AG09309 (cell line): Measurements from ENCODE around the genes VAPB, NPEPL1, NELFCD and ATP5F1E.

DNA sequence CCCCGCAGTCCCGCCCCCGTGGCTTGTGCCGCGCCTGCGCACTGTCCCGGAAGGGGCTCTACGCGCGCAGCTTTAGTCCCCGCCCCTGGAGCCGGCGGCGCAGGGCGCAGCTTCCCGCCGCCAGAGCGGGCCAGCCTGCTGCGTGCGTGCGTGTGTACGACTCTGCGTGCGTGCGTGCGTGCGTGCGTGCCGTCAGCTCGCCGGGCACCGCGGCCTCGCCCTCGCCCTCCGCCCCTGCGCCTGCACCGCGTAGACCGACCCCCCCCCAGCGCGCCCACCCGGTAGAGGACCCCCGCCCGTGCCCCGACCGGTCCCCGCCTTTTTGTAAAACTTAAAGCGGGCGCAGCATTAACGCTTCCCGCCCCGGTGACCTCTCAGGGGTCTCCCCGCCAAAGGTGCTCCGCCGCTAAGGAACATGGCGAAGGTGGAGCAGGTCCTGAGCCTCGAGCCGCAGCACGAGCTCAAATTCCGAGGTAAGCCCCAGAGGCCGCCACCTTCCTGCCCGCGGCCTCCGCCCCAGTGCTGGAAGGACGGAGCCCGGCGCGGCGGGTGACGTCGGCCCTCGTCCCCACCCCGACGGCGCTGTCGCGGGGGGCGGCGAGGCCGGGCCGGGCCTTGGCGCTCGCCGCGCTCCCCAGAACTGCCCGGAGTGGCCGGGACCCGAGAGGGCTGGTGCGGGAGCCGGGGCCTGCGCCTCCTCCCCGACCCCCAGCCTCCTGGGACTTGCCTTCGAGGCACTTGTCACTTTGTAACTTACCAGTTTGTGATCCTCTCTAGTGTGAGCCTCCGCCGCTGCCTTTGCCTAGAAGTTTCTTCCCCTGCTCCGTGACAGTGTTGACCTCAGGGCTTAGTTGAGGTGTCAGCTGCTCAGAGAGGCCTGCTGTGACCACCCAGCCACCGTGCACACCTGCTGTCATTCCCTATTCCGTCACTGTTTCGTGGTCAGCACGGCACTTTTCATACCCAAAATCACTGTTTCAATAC is at the start of gene VAPB:
TSS of gene VAPB (plus strand) at position 185 of the 984 bp plus-strand sequence.
- RRBS: 3% methylated on average over 46 of the region's 101 CpGs

DNA sequence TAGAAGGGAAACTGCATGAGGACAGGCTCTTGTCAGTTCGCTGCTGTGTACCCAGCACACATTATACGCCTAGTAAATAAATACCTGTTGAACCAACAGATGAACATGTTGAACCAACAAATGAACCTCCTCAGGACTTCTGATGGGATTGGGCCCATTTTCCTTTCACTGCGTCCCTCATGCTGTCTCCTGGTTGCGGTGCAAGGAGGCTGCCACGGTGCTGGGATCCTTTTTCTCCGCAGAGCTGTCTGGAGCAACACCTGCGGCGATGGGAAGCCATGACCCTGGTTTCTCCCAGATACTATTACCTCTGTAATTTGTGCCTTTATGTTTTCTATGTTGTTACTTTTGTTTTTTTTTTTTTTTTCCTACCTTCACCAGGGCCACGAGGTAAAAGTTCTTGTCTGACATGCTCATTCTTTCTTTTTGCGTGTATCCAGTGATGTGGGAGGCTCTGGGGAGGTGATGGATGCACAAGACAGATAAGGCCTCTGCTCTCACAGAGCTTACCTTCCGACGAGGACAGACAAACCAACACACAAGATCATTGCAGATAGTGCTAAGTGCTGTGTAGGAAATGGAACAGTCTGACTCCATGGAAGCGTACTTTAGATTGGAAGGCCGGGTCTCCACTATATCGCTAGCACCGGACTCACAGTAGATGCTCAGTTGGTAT is 1.1 kb downstream of the VAPB start:
- RRBS: no CpG with 5 or more reads among the region's 16 CpGs

DNA sequence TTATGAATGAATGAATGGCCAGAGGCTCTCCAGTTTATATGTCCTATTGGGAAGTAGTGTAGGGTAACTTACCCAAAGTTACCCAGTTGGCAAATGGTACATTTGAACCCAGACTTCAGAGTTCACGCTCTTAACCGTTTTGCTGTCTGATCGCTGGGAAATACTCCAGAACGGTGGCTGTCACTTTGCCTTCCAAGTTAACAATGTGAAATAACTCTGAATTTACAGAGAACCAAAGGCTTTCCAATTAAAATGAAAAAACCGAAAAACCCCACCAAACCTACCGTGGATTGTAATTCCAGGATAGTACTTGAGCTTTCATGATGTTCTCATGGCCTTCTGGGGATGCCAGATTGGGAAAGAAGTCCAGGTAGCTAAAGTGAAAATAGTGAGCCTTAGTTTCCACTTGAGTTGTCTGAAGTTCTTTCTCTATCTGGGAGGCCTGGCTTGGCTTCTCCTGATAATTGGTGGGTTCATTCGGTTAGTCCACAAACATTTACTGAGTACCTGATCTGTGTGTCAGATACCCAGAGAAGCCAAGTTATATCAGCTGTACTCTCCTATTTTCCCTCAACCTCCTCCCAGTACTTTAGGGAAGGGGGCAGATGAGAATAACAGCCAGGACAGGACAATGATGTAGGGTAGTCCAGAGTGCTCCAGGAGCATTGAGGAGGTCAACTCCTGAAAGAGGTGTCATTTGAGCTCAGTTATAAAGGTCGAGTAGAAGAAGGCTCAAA is 1.8 kb downstream of the VAPB start:
- RRBS: no CpG with 5 or more reads among the region's 8 CpGs

DNA sequence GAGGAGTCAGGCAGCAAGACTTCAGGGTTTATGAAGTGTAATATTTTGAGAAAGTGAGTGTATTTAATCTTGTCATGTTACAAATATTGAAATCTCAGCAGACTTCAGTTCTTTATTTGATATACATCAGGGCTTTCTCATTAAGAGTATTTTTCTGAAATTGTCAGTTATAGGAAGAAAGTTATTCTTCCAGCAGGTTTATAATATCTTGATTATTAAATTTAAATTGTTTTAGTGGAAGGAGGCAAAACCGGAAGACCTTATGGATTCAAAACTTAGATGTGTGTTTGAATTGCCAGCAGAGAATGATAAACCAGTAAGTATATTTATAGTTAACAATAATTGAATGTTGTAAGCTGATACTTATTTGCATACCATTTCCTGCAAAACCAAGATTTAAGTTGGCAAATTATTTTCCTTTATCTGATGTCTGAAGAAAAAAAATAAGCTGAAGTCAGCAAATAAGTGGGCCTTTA is 49.7 kb downstream of the VAPB start:
- RRBS: no CpG with 5 or more reads among the region's 1 CpG

DNA sequence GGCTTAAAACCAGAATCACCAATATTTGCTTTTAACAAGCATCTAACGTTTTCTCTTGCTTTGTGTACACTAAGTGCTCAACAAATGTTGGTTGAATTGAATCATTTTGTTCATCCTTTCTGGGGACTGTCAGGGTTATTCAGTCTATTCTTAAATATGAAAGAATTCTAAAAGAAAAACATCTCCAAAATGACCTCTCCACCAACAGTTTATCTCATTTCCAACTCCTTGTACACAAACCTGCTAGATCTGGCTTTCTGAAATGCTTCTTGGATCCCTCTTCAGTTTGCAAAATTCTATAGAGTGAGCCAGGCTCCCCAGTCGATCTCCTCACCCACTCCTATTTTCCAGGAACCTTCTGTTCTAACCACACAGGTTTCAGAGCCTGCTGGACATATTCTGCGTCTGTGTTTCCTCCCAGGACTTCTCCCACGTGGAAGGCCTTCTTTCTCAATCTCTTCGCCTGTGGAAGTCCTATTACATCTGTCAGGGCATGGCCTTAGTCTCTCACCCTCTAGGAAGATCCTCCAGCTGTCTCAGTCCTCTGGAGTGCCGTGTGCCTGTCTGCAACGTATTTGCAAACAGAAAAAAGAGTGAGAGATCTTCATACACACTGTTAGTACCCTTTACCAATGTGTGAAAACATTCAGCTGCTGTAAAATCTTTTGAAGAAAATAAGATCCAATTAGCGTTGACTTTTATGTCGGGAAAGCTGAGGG is 1.8 kb upstream of the NPEPL1 start:
- RRBS: no CpG with 5 or more reads among the region's 9 CpGs

DNA sequence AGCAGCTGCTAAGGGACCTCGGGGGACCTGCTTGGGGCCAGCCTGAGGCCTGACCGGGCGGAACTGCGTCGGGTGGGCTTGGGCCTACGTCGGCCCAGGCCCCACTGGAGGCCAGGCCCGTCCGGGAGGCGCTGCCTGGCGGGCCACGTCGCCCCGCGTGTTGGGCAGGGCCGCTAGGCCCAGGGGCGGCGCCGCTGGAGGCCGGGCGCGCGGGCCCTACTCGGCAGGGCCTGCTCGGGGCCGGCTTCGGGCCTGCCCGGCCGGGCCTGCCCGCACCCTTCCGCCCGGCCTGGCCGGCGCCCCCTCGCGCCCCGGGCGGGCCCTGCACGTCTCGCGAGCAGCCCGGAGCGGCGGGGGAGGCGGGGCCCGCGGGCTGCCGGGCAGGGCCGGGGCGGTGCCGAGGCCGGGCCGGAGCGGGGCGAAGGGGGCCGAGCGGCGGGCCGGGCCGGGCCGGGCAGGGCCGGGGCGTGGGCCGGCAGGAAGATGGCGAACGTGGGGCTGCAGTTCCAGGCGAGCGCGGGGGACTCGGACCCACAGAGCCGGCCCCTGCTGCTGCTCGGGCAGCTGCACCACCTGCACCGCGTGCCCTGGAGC is at the start of gene NPEPL1:
TSS of gene NPEPL1 (plus strand) at position 383 of the 594 bp plus-strand sequence.
- RRBS: 21% methylated on average over 34 of the region's 74 CpGs

GRCh38 chr20:58717072-58717625 is 24.5 kb downstream of the NPEPL1 start:
- RRBS: no CpG with 5 or more reads among the region's 14 CpGs

DNA sequence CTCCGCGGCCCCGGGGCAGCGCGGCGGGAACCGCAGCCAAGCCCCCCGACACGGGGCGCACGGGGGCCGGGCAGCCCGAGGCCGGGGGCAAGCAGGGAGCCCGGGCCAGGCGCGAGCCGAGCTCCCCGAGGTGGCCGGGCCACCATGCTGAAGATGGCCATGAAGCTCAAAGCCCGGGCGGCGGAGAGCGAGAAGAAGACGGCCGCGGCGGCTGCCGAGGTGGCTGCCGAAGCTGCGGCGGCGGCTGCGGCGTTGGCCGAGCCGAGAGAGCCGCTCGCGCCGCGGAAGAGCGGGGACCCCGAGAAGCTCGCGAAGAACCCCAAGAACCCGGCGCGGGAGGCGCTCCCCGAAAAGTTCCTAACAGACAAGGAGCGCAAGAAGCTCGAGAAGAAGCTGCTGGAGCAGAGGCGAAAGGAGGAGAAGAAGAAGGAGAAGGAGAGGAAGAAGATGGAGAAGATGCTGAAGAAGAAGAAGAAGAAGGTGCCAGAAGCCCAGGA is 1.4 kb upstream of the GNAS start:
- RRBS: 31% methylated on average over 11 of the region's 54 CpGs

- RRBS: no CpG with 5 or more reads among the region's 3 CpGs
Observed at GRCh38 chr20:58892890-58893340, 1.7 kb downstream of the GNAS start.

DNA sequence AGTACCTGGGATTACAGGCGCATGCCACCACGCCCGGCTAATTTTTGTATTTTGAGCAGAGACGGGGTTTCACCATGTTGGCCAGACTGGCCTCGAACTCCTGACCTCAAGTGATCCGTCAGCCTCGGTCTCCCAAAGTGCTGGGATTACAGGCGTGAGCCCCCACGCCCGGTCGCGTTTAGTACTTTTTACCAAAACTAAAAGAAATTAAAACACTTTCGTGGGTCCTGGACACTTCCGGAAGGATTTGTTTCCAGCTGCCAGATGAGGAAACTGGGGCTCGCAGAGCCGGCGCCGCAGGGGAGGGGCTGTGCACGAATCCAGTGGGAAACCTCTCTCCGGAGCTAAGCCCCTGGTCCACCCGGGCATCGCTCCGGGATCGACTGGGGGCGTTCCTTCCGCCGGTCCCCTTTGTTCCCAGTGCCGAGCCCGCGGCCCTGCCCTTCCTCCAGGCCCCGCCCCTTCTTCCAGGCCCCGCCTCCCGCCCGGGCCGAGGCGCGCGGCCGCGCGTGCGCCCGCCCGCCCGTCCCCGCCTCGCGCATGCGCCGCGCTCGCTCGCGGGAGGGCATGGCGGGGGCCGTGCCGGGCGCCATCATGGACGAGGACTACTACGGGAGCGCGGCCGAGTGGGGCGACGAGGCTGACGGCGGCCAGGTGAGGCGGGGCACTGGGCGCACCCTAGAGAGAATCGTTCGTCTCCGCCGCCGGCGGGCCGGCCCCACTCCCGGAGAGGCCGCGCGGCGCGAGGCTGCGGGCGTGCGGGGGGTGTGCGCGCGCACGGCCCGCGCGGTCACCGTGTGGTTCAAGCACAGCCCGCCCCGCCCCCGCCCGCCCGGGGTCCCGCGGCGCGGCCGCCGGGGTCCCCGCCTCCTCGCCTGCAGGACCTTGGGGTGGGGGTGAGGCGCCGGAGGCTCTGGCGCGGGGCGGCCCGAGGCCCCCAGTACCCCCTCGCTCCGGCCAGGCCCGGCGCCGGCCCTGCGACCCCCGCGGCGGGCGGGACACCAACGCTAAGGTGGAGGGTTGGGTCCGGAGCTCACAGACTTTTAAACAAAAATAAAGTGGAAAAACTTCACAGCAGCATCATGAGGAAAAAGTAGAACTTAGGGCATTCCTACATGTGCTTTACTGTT is at the start of gene NELFCD:
TSS of gene NELFCD (plus strand) at position 541 of the 1,130 bp plus-strand sequence.
- RRBS: 2% methylated on average over 53 of the region's 124 CpGs

DNA sequence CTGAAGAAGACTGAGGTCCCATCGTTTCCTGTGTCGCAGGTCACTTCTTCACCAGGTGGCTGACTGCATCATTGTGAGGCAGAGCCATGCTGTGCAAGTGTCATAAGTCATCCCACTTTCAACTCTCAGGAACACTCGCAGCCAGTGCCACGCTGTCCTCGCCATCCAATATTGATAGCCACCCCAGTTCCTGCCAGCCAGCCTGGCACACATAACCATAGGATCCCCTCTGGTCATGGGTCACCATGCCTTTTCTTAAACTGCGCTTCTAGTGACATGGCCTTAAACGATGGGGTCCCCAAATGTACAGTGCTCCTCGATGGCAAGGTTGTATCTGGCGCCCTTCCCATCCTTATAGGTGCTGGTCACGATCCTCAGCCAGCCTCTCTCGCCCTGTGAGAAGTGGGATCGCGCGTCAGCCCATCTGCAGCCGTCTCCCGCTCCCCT is 11.7 kb downstream of the CTSZ start:
- RRBS: no CpG with 5 or more reads among the region's 16 CpGs

GRCh38 chr20:59010289-59010929 is 3.4 kb upstream of the CTSZ start:
- RRBS: 100% methylated on average over 2 of the region's 7 CpGs

- RRBS: 3% methylated on average over 22 of the region's 77 CpGs
Observed at GRCh38 chr20:59032178-59033353, at the start of gene ATP5F1E. Gene ATP5F1E (minus strand): TSS chr20:59032335.

DNA sequence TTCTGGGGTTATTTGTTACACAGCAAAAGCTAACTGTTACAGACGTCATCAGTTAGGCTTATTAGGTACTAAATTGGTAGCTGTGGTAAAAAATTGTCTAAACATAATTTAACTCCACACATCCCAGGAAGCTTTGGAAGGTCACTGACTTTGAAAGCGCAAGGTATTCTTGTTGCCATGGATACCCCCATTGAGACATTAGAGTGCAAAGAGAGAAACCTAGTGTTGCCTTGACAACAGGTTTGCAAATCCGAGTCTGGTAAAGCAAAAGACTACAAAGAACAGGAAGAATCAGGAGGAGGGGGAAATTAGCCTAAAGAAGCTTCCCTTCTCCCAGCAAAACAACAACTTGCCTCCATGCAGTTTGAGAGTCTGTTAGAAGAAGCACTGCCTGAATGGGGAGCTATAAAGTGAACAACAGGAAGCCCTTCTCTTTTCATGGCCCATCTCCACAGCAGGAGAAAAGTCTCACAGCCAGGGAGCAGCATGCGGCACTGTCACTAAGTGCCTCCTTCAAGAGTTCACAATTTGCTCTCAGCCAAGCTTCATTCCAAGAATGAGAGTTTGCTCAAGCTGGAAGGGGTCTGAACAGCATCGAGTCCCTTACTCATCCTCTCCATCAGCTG is 41.6 kb upstream of the ZNF831 start:
- RRBS: no CpG with 5 or more reads among the region's 5 CpGs

DNA sequence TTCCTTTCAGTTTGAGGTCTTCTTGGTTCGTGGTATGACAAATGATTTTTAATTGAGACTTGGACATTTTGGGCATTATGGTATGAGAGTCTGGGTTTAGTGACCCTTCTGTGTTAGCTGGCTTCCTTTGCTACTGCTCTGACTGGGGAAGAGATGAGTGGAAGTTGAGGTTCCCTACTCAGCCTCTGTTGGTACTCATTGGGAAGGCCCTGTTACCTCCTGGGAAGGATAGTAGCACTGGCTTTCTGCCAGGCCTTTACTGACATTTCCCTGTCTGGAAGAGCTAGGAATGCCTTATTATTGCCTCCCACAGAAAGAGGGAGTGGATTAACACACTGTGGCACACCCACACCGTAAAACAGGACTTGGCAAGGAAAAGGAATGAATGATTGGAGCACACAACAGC is 12.1 kb downstream of the ZNF831 start:
- RRBS: no CpG with 5 or more reads among the region's 2 CpGs

GRCh38 chr20:59177680-59178429 is 14.2 kb downstream of the ZNF831 start:
- RRBS: no CpG with 5 or more reads among the region's 11 CpGs

DNA sequence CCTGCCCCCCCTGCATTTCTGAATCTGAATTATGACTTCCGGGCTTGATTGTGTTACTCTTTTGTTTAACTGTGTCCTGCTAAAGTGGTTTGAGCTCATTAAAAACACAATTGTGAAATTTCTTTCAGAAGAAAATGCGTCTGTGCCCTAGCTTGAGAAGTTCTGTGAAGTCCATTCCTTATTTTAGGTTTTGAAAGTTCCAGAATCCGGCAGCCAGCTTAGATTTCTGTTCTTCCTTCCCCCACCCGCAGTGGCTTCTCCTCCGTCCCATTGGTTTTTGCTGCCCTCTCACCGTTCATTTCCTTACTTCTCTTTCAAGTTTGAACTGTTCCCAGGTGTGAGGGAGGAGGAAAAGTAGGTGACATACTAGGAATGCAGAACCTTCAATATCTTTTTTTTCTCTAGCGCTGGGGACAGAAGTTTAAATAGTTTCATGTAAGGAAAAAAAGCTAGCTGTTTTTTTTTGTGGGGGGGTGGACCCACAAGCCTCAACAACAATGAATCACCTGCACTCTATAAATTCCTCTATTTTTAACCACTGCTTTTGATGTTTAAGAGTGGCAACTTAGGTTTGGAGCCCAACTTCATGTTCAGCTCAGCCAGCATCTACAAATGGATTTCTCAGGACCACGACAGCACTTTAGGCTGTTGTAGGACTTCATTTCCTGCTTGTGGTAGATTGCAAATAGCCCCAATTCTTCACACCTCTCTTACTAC is 7.2 kb upstream of the EDN3 start:
- RRBS: 0% methylated on average over 1 of the region's 8 CpGs

DNA sequence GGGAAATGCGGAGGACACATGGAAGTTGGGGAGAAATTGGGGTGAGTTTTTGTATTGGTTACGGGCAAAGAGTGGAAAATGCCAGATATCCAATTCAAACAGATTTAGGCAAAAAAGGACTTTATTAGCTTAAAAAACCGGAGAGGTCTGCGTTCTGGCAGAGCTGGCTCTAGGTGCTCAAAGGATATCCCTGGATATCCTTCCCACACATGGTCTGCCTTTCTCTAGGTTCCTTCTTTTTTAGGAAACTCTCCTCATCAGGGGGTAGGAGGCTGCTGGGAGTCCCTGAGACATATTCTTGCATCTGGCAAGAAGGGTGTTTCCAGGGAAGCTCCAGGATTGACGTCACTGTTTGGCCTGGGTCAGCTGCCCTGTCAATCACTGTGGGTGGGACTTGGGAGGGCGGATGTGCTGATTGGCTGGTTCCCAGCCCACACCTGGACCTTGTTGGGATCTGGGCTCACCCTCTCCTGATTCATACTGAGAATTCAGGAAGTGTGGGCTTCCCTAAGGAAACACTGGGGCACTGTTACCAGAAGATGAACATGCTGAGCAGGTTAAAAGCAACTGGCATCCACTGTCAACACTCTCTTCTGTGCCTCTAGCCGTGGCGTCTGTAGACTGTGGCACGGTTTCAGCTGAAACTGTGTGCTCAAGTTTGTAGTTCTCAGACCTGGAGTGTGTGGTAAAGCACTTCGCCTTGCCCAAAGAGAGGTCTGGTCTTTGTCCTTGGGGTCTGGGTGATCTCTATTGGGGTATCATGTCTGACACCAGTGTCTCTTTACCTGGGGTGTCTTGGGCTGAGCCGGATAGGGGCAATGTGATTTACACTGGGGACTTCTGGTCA is 36.4 kb downstream of the CDH26 start:
- RRBS: no CpG with 5 or more reads among the region's 11 CpGs

- RRBS: no CpG with 5 or more reads among the region's 9 CpGs
Observed at GRCh38 chr20:60455288-60455767, 497.1 kb downstream of the CDH26 start.

DNA sequence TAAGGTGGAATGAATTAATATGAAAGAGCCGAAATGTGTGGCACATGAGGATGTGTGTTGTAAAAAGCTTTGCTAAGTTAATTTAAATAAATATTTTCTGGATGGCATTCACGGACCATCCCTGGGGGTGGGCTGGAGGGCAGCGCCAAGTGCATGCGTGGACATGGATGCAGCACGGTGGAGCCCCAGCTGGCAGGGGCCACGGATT is 279.4 kb downstream of the CDH4 start:
- RRBS: no CpG with 5 or more reads among the region's 6 CpGs